ENCODE measurements around the genes ZNF699 and COL5A3.

GRCh38 chr19:8570762-8571298 lies 6.4 kb downstream of the MYO1F start:
- PRO-cap = no peak
- RAMPAGE, long total RNA, 4 experiments = no peak in any of the 4 experiments

GRCh38 chr19:8638170-8638708 lies 7.8 kb downstream of the NFILZ start:
- PRO-cap = no peak
- RAMPAGE, long total RNA, 4 experiments = no peak in any of the 4 experiments

GRCh38 chr19:9309093-9310446 lies at the start of gene ZNF699:
TSS of gene ZNF699 (minus strand) at chr19:9309838.
- PRO-cap = bidirectional peak, plus-strand start at chr19:9309607, minus-strand start at chr19:9309512; bidirectional peak, plus-strand start at chr19:9309935, minus-strand start at chr19:9309688; bidirectional peak, plus-strand start at chr19:9310255, minus-strand start at chr19:9310076
- RAMPAGE, long total RNA, 4 experiments = start-site peak on the minus strand in 1 of 4 experiments, at chr19:9309692-9309755 at its widest, 25 reads per replicate

- PRO-cap = no peak
- RAMPAGE, long total RNA, 4 experiments = no peak in any of the 4 experiments
These were observed 16.8 kb downstream of the ZNF266 start for GRCh38 chr19:9418511-9419081.

- PRO-cap = no peak
- RAMPAGE, long total RNA, 4 experiments = no peak in any of the 4 experiments
These were observed 8.1 kb downstream of the FBXL12 start for GRCh38 chr19:9810337-9811692.

DNA sequence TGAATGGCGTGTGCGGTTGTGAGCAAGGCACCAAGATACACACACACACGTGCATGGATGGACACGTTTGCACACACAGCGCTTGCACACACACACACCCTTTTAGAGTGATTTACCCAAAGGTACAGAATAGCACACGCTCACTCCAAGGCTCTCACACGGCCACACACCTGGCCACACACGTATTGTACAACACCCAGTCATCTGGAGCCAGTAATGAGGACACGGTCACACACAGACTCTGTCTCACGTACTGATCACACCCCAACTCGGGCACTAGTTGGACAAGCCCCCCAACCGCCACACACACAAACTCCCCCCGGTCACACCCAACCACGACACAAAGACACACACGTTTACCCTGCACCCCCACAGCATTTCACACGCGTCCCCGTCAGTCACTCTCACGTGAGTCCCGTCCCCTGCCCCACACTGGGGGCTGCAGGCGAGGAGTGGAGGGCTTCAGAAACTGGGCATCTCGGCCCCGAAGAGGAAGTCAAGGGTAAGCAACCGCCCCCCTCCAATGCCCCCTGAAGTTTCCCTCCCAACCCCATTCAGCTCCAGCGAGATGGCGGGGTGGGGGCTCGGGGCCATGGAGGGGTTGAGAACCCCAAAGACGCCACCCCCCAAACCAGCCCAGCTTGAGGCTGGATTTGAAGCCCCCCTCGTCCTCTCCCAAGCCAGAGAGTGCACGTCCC lies 709 bp downstream of the OLFM2 start:
- PRO-cap = no peak
- RAMPAGE, long total RNA, 4 experiments = no peak in any of the 4 experiments

GRCh38 chr19:9980578-9980921 lies 29.8 kb downstream of the COL5A3 start:
- PRO-cap = no peak
- RAMPAGE, long total RNA, 4 experiments = no peak in any of the 4 experiments

GRCh38 chr19:10005898-10006868 lies 4.1 kb downstream of the COL5A3 start:
- PRO-cap = bidirectional peak, plus-strand start at chr19:10006533, minus-strand start at chr19:10006452
- RAMPAGE, long total RNA, 4 experiments = start-site peak on the minus strand in 1 of 4 experiments, at chr19:10006051-10006480 at its widest, 27 reads per replicate

DNA sequence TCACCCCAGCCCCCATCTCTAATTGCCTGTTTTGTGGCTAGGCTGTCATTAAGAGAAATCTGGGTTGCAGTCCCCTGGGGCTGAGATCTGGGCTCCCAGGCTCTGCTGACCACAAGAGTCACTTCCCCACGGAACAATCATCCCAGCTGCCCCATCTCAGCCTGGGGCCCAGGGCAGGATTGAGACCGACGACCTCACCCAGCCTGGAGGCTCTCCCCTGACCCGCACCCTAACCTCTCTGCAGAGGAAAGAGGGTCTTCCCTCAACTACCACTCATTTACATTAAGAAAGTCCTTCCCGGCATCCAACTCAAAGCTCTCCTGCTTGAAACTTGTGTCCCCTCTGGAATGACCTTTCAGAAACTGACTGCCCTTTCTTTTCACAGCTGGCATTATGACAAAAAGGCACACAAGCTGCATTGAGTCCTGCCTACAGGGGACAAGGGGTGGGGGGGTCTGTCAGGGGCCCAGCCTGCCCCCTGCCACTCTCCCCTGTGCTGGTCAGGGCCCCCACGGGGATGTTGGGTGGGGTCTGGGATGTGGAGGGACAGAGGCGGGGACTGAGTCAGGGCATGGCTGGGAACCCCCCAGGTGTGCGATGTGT lies 2.2 kb downstream of the COL5A3 start:
- PRO-cap = unidirectional peak, minus-strand start at position 349 of the sequence
- RAMPAGE, long total RNA, 4 experiments = no peak in any of the 4 experiments

DNA sequence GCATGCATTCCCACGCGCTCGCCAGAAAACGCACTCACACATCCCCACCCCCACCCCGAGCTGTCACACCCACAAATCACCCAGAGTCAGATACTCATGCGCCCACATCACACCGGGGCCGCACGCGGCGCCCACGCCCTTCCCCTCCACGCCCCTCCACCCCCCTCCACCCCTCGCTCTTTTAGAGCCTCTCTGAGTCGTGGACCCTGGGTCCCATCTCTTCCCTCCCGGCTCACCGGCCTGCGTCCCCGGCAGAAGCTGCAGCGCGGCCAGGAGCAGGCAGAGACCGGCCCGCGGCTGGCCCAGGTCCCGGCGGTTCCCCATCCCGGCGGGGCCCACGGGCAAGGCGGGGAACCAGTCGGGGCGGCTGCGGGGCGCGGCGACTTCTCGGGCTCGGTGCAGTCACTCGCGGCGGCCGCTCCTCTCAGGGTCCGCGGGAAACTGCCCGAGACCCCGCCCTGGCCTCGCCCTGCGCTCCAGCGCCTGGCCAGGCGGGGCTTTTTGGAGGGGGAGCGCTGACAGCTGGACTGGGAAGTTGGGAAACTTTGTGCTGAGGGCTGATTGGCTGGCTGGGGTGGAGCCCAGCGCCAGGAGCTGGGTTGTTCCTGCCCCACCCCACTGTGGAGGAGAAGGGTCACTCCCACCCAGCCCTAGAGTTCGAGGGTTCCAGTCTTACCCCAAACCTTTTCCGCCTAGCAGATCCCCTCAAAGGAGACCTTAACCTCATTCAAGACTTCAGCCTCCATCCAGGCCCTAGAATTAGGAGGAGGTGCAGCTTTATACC lies at the start of gene COL5A3:
Gene COL5A3 (minus strand): TSS at position 443 of the 784 bp plus-strand sequence.
- PRO-cap = bidirectional peak, plus-strand start at position 653 of the sequence, minus-strand start at position 443 of the sequence
- RAMPAGE, long total RNA, 4 experiments = no peak in any of the 4 experiments

- PRO-cap = no peak
- RAMPAGE, long total RNA, 4 experiments = no peak in any of the 4 experiments
These were observed 7.0 kb downstream of the RDH8 start for GRCh38 chr19:10020354-10020698.

GRCh38 chr19:10037136-10037745 lies 24.0 kb downstream of the RDH8 start:
- PRO-cap = no peak
- RAMPAGE, long total RNA, 4 experiments = no peak in any of the 4 experiments

- PRO-cap = no peak
- RAMPAGE, long total RNA, 4 experiments = no peak in any of the 4 experiments
These were observed 4.0 kb downstream of the EIF3G start for GRCh38 chr19:10115646-10116219.

DNA sequence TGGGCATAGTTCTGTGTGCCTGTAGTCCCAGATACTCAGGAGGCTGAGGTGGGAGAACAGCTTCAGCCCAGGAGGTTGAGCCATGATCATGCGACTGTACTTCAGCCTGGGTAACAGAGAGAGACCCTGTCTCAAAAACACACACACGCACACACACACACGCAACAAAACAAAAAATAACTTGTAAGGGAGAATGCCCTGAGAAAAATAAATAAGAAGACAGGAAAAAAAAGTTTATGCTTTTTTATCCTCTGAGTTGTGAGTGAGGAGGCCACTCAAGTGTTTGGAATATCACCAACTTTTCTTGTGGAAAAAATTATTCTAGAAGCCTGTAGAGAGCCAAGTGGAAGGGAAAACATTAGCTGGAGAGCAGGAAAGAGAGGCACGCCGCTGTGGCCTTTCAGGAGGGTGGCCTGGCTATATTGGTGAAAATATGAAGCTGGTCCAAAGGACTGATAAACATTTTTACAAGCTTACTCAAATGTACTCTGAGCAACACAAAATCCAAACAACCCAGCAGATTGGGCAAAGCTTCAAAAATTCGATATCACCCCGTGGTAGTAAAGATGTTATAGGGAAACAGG lies 2.2 kb upstream of the EIF3G start:
- PRO-cap = unidirectional peak, plus-strand start at position 358 of the sequence
- RAMPAGE, long total RNA, 4 experiments = no peak in any of the 4 experiments

- PRO-cap = bidirectional peak, plus-strand start at chr19:10230376, minus-strand start at chr19:10230213; bidirectional peak, plus-strand start at chr19:10230639, minus-strand start at chr19:10230456
- RAMPAGE, long total RNA, 4 experiments = no peak in any of the 4 experiments
These were observed 932 bp downstream of the S1PR2 start for GRCh38 chr19:10229911-10230886.

DNA sequence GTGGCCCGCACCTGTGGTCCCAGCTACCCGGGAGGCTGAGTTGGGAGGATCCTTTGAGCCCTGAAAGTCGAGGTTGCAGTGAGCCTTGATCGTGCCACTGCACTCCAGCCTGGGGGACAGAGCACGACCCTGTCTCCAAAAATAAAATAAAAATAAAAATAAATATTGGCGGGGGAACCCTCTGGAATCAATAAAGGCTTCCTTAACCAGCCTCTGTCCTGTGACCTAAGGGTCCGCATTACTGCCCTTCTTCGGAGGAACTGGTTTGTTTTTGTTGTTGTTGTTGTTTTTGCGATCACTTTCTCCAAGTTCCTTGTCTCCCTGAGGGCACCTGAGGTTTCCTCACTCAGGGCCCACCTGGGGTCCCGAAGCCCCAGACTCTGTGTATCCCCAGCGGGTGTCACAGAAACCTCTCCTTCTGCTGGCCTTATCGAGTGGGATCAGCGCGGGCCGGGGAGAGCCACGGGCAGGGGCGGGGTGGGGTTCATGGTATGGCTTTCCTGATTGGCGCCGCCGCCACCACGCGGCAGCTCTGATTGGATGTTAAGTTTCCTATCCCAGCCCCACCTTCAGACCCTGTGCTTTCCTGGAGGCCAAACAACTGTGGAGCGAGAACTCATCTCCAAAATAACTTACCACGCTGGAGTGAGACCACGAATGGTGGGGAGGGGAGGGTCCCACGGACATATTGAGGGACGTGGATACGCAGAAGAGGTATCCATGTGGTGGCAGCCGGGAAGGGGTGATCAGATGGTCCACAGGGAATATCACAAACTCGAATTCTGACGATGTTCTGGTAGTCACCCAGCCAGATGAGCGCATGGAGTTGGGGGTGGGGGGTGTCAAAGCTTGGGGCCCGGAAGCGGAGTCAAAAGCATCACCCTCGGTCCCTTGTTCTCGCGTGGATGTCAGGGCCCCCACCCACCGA lies 1.2 kb upstream of the ICAM5 start:
- PRO-cap = no peak
- RAMPAGE, long total RNA, 4 experiments = no peak in any of the 4 experiments

DNA sequence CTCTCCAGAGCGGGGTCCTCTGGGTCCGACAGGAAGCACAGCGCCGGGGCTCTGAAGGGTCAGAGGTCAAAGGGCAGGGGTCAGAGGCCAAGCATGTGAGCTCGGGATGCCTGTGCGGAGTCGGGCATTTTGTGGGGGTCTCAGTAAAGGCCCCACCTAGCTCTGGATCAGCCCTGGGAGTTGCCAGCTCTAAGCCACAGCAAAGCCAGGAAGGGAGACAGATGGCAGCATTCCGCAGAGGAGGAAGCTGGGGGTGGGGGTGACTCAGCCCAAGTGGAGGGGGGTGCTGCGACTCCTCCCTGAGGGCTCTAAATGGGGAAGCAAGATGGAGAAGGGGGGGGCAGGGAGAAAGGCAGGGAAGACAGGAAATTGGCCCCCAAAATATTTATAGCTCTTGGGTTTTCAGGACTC lies 10.4 kb downstream of the FDX2 start:
- PRO-cap = no peak
- RAMPAGE, long total RNA, 4 experiments = no peak in any of the 4 experiments

- PRO-cap = no peak
- RAMPAGE, long total RNA, 4 experiments = no peak in any of the 4 experiments
These were observed 2.3 kb upstream of the FDX2 start for GRCh38 chr19:10318145-10318438.

GRCh38 chr19:10332762-10332954 lies 671 bp downstream of the RAVER1 start:
- PRO-cap = no peak
- RAMPAGE, long total RNA, 4 experiments = no peak in any of the 4 experiments

GRCh38 chr19:10389567-10390286 lies 9.4 kb upstream of the TYK2 start:
- PRO-cap = no peak
- RAMPAGE, long total RNA, 4 experiments = no peak in any of the 4 experiments